PC-3 (cell line): ENCODE results near the genes MTIF2 and FANCL.

DNA sequence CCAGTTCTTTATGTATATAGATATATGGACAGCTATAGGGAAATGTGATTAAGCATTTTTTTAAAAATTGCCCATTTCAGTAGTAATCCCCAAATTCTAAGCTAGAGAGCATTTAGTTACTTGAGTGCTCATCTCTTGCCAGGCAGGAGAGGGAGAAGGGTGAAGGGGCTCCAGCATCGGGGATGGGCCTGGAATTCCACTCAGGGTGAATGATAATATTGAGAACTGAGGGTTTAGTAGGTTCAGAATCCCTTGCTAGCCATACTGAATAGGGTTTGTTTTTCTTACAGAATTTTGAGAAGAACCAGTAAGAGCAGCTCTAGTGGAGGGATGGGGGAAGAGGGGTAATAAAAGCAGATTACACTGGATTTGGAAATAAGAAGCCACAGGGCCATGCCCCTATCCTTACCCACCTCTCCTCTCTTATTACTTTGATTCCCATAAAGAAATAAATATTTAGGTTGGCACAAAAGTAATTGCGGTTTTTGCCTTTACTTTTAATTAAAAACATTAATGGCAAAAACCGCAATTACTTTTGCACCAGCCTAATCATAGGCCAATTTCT, 58.1 kb upstream of the RTN4 start:
- RAMPAGE, long total RNA: no peak

- RAMPAGE, long total RNA: no peak
Observed at GRCh38 chr2:55123688-55124354, 73.6 kb upstream of the RTN4 start.

GRCh38 chr2:55150961-55151334, 81.1 kb downstream of the CLHC1 start:
- RAMPAGE, long total RNA: no peak

DNA sequence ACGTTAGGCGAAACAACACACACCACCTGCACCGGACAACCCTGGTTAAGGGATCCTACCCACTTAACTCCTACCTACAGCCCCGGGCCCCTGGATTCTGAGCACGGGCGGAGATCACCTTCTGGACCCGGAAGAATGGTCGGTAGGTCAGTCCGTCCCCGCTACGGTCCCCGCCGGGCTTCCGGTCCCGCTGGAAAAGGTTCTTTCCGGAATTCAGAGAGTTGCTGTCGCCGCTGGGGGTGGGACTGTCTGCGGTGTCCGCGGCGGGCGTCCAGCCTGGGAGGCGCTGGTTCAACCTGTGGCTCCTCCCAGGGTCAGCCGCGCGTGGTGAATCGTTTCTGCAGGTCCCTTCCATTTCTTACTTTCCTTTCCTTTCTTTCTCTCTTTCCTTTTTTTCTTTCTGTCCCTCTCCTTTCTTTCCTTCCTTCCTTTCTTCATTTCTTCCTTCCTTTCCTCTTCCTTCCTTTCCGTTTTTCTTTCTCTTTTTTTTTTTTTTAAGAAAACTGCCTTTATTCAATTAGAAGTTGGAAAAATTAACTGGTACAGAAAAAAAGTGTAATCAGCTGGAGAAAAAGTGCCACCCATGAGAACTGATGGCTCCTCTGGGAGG, at the start of gene MTIF2:
Gene MTIF2, minus strand, starts transcription at position 137 of the 610 bp plus-strand sequence.
- RAMPAGE, long total RNA: no peak

DNA sequence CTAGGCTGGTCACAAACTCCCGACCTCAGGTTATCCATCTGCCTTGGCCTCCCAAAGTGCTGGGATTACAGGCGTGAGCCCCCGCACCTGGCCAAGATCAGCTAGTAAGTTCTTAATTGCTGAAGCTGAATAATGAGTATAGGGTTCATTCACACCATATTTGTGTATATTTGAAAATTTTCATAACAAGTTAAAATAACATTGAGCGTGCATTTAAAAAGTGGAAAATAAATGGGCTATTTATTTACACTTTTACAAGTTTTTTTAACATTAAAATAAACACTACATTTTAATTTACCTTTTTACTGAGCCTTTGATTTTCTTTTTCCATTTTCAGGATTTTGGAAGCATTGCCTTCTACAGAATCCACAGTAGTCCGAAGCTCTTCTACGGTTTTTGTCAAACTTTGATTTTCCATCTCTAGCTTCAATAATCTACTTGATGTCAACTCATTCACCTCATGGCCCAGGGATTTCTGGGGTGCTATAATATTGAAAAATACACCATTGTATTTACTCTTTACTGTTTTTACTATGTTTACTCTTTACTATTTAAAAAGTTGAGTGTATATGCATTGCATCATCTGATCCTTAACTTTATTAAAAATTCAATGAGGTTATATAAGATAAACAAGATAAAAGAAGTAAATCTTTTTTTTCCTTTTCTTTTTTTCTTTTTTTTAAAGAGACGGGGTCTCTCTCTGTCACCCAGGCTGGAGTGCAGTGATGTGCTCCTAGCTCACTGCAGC, 70.3 kb upstream of the MTIF2 start:
- RAMPAGE, long total RNA: no peak

GRCh38 chr2:55418798-55419149, 882 bp downstream of the CCDC88A start:
- RAMPAGE, long total RNA: no peak

DNA sequence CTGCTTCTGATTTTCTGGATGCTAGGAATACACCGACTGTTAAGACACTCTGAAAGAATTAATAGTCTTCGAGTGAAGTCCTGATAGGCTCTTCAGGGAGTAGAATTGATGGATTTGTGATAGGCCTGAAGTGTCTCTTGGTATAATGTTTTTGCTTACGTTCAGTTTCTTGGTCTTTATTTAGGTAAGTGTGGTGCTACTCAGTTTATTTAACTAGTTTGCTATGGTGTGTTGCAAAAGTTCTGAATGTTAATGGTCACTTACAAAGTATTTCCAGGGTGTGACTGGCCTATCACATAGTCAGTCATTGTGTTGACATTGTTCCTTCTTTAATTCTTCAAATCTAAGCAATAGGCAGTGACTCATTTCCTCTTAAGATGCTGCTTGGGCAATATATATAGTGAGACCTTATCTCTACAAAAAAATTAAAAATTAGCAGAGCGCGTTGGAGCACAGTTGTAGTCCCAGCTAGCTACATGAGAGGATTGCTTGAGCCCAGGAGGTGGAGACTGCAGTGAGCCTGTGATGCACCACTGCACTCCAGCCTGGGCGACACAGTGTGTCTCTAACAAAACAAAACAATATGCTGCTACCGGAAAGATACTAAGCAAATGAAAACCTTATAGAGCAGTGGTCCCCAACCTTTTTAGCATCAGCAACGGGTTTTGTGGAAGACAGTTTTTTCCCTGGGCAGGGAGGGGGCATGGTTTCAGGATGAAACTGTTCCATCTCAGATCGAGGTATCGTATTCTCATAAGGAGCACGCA, 5.8 kb upstream of the CCDC88A start:
- RAMPAGE, long total RNA: no peak

GRCh38 chr2:55530378-55530765, 10.9 kb downstream of the CFAP36 start:
- RAMPAGE, long total RNA: no peak

DNA sequence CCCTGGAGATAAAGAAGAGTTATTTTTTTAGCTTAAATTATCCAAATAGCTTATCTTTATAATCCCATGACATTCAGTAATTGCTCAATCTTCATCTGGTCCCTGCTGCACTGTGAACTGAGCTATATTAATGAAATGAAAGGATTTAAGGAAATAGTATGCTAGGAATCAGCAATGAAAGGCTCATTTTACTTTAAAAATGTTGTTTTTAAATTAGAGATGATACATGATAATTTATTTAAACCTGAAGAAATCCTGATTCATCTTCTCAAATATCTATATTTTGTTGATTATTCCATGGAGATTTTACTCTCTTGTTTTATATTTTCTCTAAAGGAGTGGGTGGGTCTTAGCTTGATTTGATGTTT, 25.1 kb upstream of the EFEMP1 start:
- RAMPAGE, long total RNA: no peak

GRCh38 chr2:55951618-55952316, 28.2 kb upstream of the EFEMP1 start:
- RAMPAGE, long total RNA: no peak

GRCh38 chr2:56236146-56236514, 52.3 kb downstream of the CCDC85A start:
- RAMPAGE, long total RNA: no peak

DNA sequence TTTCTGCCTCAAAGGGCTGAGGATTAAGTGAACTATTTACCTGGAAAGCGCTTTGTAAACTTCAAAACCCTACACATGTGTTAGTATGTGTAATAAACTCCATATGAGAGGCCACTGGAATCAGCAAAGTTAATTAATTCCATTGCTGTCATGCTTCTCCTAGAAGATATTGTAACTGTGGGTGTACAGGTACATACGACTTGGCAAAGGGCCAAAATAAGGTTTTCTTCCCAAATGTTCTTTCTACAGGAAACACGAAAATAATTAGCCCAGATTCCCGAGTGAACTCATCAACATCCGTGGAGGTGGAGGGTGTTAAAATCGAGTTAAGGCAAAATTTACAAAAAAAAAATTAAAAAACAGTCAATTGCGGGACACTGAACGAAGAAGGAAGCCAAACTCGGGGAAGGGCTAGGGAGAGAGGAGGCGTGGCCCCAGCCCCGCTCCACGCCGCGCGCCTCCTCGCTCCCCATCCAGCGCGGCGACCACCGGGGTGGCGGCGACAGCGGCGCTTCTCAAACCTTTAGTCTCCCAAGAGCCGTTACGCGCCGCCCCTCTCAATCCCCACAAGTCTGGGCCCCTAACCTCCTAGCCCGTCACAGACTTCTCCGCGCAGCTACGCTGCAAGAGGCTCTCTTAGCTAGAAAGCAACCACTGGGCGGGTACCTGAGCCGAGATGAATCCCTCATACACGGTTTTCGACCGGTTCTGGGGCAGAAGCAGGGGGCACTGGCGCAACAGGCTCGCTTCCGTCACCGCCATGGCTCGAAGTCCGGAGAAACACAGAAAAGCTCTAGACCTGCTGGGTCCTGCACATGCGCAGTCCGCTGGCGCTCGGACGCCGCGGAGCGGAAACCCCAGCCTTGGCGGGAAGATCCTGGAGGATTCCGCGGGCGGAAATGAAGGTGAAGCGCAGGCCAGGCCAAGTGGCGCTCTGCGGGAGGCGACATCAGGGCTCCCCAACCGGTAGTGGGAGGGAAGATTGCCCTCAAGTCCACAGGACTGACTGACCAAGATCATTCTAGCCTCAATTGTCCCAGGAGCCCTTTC, at the start of gene FANCL:
Gene FANCL, minus strand, starts transcription at position 774 of the 1,050 bp plus-strand sequence.
- RAMPAGE, long total RNA: start-site peak on the minus strand centred at position 798 of the sequence, 63 bp wide, 100 and 53 reads in 2 replicates

GRCh38 chr2:58428095-58428982, 187.2 kb upstream of the FANCL start:
- RAMPAGE, long total RNA: no peak

DNA sequence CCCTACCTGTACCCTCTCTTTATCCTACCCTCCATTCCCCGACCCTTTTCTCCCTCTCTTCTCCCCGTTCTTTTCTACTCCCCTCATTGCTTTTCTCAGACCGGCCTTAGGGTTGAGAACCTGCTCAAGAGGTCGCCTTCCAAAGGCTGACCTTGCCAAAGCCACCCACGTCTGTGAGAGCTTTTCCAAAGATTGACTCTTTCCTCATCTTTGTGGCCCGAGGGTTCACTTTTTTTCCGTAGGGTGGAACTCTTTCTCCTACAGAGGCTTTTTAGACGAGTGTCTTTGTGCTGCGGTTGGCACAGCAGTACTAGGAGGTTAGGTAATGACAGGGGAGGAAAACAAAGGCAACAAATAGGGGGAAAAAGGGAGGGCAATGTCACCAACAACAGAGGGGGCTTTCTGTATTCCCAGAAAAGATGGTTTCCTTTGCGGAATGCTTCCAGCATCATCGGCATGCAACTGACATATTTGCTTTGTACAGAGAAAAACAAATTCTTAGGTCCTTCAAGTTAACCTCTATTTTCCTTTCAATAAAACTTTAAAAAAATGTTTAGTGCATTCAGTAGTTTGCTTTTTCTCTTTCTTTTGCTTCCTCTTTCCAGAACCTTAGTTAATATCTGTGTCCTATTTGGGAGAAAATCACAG, 188.0 kb upstream of the FANCL start:
- RAMPAGE, long total RNA: no peak

DNA sequence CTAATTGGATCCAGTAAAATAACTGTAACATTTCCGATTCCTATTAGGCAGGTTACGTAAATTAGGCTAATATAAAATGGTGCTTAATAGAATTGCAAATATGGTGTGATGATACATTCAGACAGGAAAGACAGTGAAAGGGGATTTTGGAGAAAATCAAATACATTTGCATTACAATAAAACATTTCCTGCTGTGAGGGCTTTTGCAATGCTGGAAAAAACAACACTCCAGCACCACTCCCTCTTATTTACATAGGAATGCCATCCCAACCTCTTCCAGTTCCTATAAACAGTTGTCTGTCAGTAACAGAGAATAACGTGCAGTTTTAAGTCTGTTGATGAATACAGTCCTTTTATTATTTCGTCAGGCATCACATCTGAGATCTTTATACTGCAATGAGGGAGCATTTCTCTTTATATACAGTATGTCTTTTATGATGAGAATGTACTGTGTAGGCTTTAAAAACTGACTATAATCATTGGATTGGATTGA, 298.9 kb upstream of the FANCL start:
- RAMPAGE, long total RNA: no peak

GRCh38 chr2:58540635-58541153, 299.6 kb upstream of the FANCL start:
- RAMPAGE, long total RNA: no peak

DNA sequence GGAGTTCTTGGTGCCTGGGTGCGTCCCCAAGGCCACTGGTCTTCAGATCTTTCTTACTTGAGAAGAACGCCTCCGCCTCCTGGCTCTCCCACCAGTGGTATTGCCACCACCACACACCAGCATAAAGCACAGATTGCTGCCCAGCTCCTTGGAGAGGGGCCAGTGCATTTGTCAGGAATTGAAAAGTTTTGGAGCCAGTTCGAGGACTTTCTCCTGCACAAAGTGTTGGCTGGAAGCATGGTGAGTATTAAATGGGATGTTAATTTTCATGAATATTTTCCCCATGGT, 684.5 kb upstream of the FANCL start:
- RAMPAGE, long total RNA: no peak

DNA sequence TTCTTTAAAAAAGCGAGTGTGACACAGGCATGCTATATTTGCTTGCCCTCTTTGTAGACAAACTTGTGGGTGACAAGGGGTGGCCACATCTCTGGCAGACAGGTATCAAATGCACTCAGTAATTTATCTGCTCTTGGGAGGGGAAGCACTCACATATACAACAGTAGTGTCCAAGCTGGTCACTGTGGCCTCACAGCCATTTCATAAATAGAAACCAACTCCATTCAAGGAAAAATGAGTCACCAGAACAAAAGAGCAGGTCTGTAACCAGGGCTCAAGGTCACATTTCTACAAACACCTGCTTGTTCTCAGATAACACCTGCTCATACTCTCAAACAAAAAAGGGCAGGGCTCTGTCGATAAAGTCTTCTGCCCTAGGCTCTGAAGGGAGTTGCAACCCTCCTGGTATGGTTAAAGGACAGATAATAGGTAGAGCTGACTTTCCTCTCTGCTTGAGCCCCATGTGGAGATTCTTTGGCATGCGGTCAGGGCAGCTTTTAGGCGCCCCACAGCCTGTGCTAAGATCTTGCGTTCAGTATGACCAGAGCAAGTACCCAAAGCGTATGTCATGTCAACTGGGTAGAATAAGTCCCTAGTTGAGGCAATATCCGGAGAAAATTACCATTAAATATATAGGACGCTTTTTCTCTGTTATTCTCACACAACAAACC, 458.9 kb downstream of the BCL11A start:
- RAMPAGE, long total RNA: no peak

DNA sequence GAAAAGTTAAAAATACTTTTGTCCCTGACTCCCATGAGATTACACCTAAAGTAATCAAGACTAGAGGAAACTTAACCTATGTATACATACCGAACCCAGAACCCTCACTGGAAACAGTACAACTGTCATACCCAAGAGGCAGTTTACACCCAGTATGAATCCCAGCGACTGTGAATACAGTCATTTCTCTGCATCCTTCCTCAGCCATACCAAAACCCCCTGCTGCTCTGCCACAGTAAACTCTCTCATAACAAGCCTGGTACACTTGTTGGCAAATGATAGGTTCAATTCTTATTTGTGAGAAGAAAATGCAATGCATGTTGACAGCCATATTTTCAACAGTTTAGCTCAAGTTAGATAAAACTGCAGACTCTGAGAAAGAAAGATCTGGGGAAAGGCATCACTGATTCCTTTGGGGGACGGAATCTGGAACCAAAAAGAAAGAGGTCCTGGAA, 252.4 kb downstream of the BCL11A start:
- RAMPAGE, long total RNA: no peak

- RAMPAGE, long total RNA: no peak
Observed at GRCh38 chr2:60317813-60318446, 235.5 kb downstream of the BCL11A start.